Melanocyte of skin (primary cell): ENCODE data around the gene ITGB5.

DNA sequence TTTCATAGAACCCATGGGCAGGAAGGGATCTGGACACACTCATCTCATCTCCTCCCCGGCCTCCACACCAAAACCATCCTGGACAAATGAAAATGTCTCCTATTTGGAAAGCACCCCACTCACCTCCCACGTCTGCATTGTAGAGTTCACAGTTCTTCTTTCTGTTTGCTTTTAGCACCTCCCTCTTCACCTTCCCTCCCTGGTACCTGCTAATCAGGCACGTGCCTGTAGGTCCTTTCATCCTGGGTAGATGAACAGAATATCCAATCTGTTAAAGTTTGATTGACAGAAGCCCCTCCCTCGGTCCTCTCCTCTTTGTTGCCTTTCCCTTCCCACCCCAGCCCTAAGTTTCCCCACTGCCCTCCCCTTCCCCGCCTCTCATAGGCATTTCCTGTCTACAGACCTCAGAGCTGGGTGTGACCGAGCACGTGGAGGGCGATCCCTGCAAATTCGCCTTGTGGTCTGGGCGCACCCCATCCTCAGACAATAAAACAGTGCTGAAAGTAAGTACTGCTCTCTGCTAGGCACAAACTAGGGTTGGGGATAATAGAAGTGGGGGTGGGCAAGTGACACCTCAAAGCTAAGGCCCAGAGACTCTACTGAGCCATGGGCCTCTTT is 239.2 kb upstream of the UMPS start:
- CAGE, long polyA plus RNA, 2 experiments: no peak in any of the 2 experiments

GRCh38 chr3:124634596-124635654 is 95.3 kb upstream of the UMPS start:
- CAGE, long polyA plus RNA, 2 experiments: no peak in any of the 2 experiments

- CAGE, long polyA plus RNA, 2 experiments: no peak in any of the 2 experiments
Measured at GRCh38 chr3:124664577-124665276, 65.5 kb upstream of the UMPS start.

DNA sequence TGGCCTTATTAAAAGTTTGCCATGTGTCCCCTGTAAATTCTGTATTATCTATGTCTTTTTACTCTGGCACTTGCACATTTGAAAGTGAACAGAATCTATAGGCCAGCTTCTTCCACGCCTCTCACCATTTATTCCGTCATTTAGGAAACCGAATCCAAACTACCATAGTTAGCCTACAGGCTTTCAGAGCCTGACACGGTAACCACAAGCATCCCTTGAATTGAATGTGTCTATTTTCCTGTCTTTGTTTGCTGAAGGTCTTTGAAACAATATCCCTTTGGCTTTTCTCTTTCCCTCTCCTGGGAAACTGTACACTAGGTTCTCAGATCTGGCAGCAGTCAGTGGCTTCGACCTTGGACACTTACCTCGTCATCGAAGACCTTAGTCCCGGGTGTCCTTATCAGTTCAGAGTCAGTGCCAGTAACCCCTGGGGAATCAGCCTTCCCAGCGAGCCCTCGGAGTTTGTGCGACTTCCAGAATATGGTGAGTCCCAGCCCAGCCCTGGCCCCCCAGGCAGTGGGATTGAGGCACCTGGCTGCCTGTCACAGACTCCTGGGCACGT is 30.6 kb upstream of the UMPS start:
- CAGE, long polyA plus RNA, 2 experiments: no peak in any of the 2 experiments

DNA sequence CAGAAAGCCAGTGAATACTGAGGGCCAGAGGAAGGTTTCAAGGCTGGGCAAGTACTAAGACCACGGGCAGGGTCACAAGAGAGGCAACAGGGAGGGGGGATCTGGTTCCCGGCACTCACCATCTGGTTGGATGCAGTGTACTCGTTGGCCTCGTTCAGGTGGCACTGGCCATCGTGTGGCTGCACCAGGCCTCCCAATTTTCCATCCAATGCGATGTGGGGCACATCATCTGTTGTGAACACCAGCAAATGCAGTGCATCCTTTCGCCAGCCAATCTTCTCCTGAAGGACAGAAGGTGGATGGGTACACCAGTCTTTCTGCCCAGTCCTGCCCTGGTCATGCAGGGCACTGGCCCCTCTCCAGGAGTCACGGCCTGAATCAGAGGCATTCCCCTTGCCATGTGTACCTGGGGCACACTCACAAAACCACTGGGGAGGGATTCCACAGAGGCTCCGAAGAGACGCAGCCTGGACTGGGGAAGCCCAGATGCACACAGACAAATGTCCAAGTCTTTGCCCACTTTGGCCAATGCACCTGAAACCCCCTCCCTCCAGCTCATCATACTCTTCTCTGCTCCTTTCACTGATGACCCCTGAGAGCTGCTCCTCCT is 65.9 kb downstream of the ITGB5 start:
- CAGE, long polyA plus RNA, 2 experiments: no peak in any of the 2 experiments

GRCh38 chr3:124829362-124830177 is 57.6 kb downstream of the ITGB5 start:
- CAGE, long polyA plus RNA, 2 experiments: no peak in any of the 2 experiments

- CAGE, long polyA plus RNA, 2 experiments: no peak in any of the 2 experiments
Measured at GRCh38 chr3:124887086-124888228, at the start of gene ITGB5. TSS of gene ITGB5 (minus strand) at chr3:124887365.

DNA sequence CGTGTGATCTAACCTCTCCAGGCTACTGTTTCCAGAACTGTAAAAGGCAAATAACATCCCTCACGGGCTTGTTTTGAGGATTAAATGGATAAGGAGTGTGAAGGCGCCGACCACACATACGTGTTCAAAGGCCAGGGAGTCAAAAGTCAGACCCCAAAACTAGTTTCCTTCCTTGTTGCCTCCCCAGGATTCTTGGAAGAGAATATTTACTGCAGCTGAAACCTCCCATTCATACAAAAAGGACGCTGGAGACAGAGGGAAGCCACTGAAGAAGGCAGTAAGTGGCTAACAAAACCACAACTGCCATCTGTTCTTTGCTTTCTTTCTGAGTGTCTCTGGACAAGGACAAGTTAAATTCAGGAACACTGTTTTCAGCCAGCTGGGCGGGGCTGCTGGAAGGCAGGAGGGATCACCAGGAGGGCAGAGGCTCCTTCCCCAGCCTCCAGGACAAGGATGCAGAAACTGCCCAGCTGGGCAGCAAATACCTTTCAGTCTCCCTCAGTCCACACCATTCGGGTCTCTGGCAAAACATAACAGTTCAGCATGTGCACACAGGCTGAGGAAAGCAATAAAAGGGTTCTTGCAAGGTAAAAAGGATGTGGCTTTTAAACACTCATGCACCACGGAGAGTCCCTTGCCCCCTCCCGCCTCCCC is 4.2 kb downstream of the HEG1 start:
- CAGE, long polyA plus RNA, 2 experiments: no peak in any of the 2 experiments

GRCh38 chr3:125053703-125054454 is 1.9 kb downstream of the HEG1 start:
- CAGE, long polyA plus RNA, 2 experiments: no peak in any of the 2 experiments

DNA sequence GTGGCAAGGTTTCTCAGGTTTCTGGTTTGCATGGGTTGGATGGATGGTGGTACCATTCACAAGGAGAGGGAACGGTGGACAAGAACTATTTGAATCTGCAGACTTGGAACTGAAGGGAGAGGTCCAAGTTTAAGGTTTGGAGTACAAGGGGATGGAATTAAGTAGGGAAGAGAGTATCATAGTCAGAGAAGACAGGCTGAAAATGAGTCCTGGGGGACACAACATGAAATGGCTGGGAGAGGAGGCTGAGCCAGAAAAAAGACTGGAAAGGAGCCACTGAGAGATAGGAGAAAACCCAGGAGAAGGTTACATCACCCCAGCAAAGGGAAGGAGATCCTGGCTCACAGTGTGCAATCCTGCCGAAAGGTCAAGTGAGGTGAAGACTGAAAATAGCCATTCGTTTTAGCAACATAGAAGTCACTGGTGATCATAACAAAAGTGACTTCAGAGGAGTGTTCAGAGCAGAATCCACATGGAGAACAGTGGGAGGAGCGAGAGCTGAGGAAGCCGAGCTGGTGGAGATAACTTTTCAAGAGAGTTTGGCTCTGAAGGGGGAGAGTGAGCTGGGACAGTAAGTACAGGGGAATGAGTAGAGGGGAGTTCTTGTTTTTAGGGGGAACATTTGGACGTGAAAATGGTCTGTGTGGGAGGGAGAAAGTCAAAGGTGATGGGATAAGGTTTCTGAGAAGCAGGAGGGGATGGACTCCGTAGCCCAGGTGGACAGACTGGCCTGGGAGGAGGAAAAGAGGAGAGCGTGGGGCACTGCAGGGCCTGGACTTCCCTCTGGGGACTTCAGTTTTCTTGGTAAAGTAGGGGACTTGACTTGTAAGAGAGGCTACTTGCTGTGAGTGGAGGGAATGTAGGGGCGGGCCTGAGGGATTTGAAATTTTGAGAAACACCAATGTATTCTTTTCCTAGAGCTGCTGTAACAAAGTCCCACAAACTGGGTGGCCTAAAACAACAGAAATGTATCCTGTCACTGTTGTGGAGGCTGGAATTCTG is 5.5 kb upstream of the HEG1 start:
- CAGE, long polyA plus RNA, 2 experiments: no peak in any of the 2 experiments

DNA sequence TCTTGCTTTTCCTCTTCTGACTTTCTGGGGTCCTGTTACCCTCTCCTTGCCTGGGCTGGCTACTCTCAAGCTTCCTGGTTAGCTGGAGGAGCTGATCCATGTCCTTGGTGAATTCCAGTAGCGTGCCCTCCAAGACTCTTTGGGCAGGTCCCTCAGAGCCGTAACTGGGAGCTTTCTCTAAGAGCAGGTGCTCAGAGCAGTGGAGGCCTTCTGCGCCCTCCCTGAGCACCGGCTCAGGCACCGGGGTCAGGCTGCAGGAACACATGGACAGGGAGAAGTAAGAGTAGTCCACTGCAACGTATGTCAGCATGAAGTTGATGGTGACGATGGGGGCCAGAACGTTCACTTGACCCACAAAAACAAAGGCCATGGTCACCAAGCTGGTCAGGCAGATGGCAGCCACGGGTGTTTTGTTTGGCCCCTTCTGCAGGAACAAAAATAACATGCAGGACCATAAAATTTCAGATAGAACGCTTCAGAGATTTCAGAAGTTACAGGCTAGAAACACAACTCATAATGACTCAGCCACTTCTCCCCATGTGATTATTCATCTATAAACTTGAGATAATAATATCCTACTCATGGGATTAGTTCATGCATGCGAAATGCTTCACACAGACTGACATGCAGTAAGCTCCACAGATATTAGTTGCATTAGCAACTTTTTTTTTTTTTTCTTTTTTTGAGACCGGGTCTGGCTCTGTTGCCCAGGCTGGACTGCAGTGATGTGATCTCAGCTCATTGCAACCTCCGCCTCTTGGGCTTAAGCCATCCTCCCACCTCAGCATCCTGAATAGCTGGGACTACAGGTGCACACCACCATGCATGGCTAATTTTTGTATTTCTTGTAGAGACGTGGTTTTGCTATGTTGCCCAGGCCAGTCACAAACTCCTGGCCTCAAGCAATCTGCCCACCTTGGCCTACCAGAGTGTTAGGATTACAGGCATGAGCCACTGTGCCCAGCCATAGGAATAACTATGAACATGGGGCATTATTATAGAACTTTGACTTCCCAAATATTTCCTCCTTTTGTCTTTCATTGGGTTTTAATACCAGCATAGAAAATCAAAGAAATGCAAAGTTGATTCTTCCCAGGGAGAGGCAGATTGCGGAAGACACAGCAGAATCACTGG is 52.3 kb upstream of the HEG1 start:
- CAGE, long polyA plus RNA, 2 experiments: no peak in any of the 2 experiments

GRCh38 chr3:125110817-125111530 is 55.2 kb upstream of the HEG1 start:
- CAGE, long polyA plus RNA, 2 experiments: no peak in any of the 2 experiments

GRCh38 chr3:125117959-125118158 is 62.1 kb upstream of the HEG1 start:
- CAGE, long polyA plus RNA, 2 experiments: no peak in any of the 2 experiments

DNA sequence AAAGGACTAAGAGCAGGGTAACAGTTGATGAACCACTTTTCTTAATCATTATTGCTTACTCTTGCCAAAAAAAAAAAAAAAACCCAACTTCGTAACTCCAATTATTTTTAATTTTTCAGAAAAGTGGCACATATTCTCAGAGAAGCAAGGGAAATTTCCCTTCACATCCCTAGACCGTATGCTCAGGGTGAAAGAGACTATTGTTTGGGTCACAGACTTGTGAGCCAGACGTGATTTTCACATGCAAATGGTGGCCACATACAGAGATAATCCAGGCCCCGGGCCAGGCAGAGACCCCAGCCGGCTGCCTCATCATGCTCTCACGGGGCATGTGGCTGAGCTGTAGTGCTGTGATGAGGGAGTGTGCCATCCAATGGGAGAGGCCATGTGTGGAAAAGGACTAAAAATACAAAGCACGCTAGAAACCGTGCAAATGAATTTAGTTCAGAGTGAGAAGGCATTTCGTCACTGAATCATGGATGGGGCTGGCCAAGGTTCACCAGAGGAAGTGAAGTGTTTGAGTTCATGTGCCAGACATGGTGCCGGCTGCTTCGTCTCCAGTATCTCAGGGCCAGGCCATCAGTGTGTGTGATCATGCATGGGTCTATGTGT is 56.7 kb downstream of the SLC12A8 start:
- CAGE, long polyA plus RNA, 2 experiments: no peak in any of the 2 experiments

DNA sequence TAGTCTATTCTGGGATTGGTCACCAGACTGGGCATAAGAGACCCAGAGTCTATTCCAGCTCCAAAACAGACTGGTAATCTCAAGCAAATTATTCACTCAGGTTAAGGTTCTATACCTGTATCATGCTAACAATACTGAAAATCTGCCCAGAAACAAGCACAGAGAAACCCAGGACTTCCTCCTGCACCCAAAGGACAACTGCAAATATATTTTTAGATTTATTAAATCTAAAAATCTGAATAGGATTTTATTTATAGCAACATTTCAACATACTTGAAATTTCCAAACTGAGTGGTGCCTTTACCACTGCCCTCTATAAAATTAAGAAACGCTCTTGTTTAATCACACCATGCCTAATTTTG is 18.9 kb downstream of the ZNF148 start:
- CAGE, long polyA plus RNA, 2 experiments: no peak in any of the 2 experiments

DNA sequence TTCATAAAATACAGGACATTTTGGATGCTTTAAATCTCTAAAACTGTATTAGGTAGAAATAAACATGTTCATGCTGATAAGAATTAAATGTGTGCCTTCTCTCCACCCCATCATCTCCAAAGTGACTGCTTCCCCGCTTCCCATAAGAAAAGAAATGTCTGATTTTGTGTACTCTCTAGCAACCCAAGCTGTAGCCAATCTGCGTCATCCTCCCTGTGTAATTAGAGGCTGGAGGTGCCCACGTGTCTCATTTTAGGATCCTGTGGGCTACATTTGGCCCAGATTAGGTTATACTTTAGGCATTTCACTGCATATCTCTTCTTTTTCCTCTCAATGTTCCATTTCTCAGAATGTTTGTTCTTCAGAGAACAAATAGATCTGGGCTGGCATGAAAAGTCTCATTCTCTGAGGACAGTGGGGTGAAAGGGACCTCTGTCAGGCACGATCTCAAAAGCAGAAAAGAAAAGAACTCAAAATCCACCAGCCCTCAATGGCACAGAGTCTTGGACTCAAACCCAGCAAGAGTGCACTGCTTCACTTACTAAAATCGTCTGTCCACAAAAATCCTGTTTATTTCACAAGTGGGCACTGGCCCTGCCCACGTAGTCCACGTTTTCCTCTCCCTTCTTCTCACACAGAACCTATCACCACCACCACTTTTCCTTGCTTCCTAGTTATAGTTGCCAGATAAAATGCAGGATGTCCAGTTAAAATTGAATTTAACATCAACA is 19.4 kb upstream of the ZNF148 start:
- CAGE, long polyA plus RNA, 2 experiments: no peak in any of the 2 experiments

DNA sequence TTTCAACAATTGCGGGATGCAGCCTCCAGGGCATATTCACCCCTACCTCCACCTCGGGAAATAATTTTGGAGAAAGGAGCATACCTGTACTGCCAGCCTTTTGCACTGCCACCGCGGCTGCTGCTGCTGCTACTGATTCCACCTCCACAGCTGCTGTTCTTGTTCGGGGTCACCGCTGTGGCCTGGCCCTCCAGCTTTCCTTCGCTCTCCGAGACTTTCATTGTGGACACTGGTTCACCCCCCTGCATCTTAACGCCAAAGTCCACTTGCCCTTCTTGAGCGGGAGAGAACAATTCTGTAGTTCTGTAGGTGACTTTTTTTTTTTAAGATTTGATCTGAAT is 774 bp downstream of the OSBPL11 start:
- CAGE, long polyA plus RNA, 2 experiments: no peak in any of the 2 experiments

DNA sequence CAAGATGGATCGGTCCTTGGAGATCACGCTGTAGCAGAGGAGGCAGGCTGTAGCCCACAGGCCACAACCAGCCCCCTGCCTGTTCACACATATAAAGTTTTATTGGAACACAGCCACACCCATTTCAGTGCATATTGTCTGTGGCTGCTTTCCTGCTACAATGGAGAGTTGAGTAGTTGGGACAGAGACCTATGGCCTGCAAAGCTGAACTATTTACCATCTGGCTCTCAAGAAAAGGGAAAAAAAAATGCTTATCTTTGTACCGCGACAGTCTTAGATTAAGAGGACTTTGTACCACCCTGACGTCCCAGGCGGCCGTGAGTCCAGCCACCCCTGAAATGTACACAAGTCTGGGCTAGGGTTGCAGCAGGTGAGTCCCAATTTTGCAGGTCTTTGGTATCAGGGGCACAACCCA is 179.2 kb upstream of the OSBPL11 start:
- CAGE, long polyA plus RNA, 2 experiments: no peak in any of the 2 experiments

DNA sequence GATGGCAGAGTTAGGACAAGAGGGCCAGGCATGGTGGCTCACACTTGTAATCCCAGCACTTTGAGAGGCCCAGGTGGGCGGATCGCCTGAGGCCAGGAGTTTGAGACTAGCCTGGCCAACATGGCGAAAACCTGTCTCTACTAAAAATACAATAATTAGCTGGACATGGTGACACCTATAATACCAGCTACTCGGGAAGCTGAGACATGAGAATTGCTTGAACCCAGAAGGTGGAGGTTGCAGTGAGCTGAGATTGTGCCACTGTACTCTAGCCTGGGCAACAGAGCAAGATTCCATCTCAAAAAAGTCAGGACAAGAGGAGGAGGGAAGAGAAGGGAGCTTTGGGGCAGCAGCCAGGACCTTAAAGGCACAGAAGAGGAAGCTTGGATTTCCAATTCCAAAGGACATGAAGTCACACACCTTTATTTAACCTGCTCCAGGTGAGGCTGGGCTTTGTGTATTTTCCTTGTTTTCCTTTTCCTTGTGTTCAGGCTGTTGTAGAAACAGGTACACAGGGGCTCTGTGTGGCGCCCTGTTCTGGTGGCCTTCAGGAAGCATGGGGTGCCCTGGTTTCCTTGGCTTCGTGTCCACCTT is 180.6 kb upstream of the OSBPL11 start:
- CAGE, long polyA plus RNA, 2 experiments: no peak in any of the 2 experiments

- CAGE, long polyA plus RNA, 2 experiments: no peak in any of the 2 experiments
Measured at GRCh38 chr3:125800709-125801126, 168.3 kb upstream of the ROPN1B start.